Right lobe of liver (tissue), 4 donors: Measurements from ENCODE around the genes TMEM53, KIF2C, RPS8 and HECTD3.

DNA sequence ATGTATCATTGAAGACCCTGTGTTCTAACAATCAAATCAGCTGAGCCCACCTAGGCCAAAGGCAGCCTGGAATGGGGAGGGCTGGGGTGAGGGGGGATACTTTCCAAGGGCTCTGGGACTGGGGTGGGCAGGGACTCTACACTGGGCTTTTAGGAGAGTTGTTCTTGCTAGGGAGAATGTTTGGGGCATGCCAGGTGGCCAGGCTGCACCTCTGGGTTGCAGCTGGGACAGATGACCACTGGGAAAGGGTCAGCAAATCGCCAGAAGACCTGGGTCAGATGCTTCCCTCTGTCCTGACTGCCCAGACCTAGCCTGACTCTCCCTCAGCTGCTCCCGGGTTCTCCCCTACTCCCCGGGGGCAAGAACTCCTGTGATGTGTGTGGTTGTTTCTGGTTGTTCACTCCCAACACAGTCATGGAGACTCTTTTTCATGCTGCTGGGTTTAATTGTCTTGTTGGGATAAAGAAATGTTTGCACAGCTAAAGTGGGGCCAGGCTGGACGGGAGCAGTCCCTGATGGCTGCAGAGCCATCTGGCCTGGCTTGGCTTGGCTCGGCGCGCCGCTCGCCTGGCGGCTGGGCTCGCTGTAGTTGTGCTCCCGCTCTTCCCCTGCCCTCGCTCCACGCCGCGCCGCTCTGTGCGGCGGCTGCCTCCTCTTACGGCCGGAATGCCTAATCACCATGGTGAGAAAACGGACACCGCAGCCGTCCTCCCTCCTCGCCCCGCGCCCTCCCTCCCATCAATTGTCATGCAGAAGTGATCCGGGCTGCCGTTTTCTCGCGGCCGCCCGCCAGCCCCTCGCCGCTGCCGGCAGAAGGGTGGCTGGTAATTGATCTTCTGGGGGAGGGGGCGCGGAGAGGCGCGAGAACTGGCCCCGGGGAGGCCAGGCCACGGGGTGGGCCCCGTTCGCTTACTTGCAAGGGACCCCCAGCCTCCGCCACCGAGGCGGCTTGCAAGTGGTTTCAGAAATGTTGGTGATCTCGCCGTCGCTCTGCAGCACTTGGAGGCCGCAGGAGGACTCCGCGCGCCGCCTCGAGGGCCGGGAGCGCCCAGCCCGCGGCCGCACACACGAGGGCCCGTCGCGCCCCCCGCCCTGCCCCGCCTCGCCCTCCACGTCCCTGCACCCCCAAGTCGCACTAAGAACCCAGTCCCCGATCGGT is 12.2 kb downstream of the RNF220 start:
- PRO-cap, 4 experiments = no peak in any of the 4 experiments
- RAMPAGE, long total RNA, 2 experiments = no peak in any of the 2 experiments

DNA sequence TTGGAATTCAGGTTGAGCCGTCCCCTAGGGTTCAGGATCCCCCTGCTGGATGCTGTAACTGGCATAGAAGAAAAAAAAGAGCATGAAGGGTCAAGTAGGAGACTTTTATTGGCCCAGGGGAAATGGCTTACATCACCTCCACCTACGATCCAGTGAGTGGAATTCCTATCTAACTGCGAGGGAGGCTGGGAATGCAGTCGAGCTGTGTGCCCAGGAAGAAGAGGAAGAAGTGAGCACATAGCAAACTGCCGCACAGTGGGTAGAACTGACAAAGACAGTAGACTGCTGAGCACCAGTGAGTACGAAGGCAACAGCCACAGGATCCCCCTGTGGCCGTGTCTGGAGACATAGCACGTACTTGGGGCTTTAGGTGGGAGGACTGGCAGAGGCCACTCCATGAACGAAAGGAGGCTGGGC is 79.1 kb downstream of the RNF220 start:
- PRO-cap, 4 experiments = no peak in any of the 4 experiments
- RAMPAGE, long total RNA, 2 experiments = no peak in any of the 2 experiments

DNA sequence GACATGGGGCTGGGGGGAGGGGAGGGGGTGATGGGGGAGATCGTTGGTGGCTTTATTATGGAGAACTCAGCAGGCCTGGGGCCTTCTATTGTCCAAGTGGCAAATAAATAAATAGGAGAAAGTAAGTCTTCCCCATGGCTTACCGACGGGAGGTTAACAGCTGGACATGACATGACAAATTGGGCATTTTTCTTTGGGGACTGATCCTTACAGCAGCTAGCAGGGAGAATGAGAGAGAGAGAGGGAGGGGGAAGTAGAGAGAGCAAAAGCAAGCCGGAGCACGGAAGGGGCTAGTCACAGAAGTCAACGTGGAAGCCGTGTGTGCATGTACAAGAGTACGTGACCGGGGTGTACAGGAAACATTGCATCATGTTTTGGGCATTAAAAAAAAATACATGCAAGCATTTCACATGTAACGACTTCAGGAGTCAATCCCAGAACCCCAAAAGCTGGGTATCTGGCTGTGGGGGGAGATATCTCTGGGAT is 130.9 kb downstream of the TMEM53 start:
- PRO-cap, 4 experiments = no peak in any of the 4 experiments
- RAMPAGE, long total RNA, 2 experiments = no peak in any of the 2 experiments

- PRO-cap, 4 experiments = peak in 4 of 4 experiments; most common plus-strand start chr1:44674744 (in 4); most common minus-strand start chr1:44674080 (in 4)
- RAMPAGE, long total RNA, 2 experiments = start-site peak on the plus strand in 2 of 2 experiments, at chr1:44674741-44674773 at its widest, 32 to 89 reads per replicate; start-site peak on the minus strand in 2 of 2 experiments, at chr1:44674422-44674572 at its widest, 344 to 460 reads per replicate
Observed at GRCh38 chr1:44673979-44675022, at the start of gene TMEM53. TSS of gene TMEM53 (minus strand) at chr1:44674481.

DNA sequence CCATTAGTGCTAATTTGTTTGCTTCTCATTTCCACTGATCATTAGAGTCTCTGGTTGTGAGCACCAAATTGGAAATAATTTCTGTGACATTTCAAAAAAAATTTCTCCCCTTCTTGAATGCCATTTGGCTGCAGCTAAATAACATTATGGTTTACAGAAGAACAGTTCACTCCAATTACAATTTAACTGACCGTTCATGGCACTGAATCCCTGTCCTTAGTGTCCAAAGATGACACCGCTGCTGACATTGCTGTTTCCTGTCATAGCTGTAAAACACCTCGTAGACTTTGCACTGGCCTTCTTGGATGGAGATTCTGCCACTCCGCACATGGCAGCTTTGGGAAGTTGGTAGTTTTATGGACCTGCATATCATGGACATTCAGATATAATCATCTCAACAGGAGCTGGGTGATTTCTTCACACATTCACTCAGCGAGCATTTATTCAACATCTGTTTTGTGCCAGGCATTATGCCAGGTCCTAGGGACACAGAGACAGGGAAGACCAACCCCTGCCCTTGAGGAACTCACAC is 4.9 kb downstream of the ARMH1 start:
- PRO-cap, 4 experiments = peak in 4 of 4 experiments; most common plus-strand start position 298 of the sequence (in 4); most common minus-strand start position 188 of the sequence (in 2)
- RAMPAGE, long total RNA, 2 experiments = no peak in any of the 2 experiments

DNA sequence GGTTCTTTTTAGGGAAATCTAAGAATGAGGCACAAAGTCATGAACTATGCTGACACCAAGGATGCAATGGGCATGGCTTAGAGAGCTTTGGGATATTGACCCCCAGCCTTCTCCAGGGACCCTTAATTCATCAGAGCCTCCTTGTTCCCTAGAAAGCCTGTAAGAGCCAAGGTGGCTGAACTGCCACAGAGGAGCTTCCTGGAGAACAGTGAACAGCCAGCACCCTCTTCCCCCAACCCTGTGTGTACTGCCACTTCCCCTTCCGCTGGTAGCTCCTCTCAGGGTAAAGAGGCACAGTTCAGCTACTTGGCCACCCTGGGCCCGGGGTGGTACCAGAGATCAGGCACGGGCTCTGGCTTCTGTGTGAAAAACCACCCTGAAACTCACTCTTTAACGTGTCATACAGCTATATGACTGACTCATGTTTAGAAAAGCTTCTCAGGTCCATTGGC is 22.2 kb downstream of the ARMH1 start:
- PRO-cap, 4 experiments = no peak in any of the 4 experiments
- RAMPAGE, long total RNA, 2 experiments = no peak in any of the 2 experiments

GRCh38 chr1:44739327-44740612 is at the start of gene KIF2C:
TSS of gene KIF2C (plus strand) at chr1:44739837.
- PRO-cap, 4 experiments = peak in 4 of 4 experiments; most common plus-strand start chr1:44739837 (in 1); most common minus-strand start chr1:44739667 (in 3)
- RAMPAGE, long total RNA, 2 experiments = start-site peak on the plus strand in 2 of 2 experiments, at chr1:44739824-44739920 at its widest, 22 to 36 reads per replicate

DNA sequence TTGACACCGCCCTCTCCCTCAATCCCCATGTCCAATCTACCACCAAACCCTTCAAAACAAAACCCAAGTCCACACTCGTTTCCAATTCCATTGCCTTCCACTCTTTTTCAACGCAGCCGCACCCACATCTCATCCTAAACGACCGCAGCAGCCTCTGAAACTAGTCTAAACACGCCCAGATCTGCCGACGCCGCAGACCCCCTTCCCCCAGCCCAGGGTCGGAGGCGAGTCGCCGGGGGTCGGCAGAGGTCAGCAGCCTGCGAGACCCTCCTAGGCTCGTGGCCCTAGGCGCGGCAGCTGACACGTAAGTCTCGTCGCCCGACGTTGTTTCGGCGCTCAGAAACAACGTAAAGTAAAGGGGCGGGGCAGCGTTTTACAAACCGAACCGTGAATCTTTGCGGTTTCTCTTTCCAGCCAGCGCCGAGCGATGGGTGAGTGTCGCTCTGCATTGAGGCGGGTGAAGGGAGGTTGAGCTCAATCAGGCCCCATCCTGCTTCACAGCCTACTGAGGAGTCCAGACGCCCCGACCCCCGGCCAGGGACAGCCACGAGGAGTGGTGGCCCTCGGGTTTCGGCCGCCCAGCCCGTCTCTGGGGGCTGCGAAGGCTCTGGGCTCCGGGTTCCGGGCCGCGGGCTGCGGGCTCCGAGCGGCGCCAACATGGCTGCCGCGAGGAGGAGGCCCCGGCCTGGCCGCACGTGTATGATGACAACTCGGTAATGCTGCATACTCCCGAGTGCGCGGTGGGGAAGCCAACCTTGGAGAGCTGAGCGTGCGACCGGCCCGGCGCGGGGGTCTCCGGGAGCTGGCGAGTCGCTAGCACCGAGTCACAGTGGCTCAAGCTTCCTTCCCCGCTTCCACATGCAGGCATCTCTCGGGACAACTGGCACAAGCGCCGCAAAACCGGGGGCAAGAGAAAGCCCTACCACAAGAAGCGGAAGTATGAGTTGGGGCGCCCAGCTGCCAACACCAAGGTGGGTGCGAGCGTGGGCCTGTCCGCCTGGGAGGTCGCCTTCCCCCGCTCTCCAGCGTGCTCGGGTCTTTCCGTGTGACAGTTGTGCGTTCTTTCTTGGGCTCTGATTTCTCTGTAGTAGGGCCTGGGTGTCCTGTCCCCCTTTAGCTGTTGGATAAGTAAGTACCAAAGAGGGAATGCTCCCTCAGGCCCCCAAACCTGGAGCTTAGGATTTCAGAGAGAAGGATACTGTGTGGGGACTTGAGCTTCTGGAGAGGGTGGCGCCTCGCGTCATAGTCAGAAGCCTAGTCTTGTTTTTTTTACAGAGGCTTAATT is at the start of gene RPS8:
TSS of gene RPS8 (plus strand) at position 371 of the 1,285 bp plus-strand sequence.
- PRO-cap, 4 experiments = peak in 4 of 4 experiments; most common plus-strand start position 405 of the sequence (in 2); most common minus-strand start position 271 of the sequence (in 2)
- RAMPAGE, long total RNA, 2 experiments = start-site peak on the plus strand in 2 of 2 experiments, centred at positions 410 to 411 of the sequence, 7,314 to 11,884 reads per replicate; start-site peak on the minus strand in 1 of 2 experiments, centred at position 303 of the sequence, 17 reads per replicate

GRCh38 chr1:44799633-44800243 is 439 bp upstream of the PLK3 start:
- PRO-cap, 4 experiments = peak in 4 of 4 experiments; most common plus-strand start chr1:44799938 (in 2); most common minus-strand start chr1:44800159 (in 4)
- RAMPAGE, long total RNA, 2 experiments = no peak in any of the 2 experiments

- PRO-cap, 4 experiments = no peak in any of the 4 experiments
- RAMPAGE, long total RNA, 2 experiments = no peak in any of the 2 experiments
Observed at GRCh38 chr1:44803434-44804366, 3.5 kb downstream of the DYNLT4 start.

DNA sequence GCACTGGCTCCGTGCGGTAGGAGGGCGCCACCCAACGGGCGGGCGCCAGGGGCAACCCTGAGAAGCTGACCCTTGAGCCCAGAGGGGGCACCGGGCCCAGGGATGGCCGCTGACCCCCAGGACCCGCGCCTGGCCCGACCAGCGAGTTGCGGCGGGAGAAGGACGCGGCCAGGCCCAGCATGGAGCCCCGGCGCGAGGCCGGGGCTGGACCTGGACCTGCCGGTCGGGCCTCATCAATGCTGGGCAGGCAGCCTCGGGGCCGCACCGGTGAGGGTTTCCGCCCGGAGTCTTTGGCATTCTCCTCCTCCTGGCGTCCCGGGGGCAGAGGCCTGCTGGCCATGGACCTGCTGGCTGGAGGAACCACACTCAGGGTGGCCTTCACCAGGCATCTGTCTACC is 823 bp downstream of the DYNLT4 start:
- PRO-cap, 4 experiments = no peak in any of the 4 experiments
- RAMPAGE, long total RNA, 2 experiments = no peak in any of the 2 experiments

- PRO-cap, 4 experiments = peak in 4 of 4 experiments; most common plus-strand start chr1:45011435 (in 1); most common minus-strand start chr1:45011305 (in 4)
- RAMPAGE, long total RNA, 2 experiments = no peak in any of the 2 experiments
Observed at GRCh38 chr1:45011115-45011800, at the start of gene HECTD3. TSS of gene HECTD3 (minus strand) at chr1:45011324.

- PRO-cap, 4 experiments = no peak in any of the 4 experiments
- RAMPAGE, long total RNA, 2 experiments = no peak in any of the 2 experiments
Observed at GRCh38 chr1:45297494-45298002, 29.1 kb upstream of the HPDL start.

- PRO-cap, 4 experiments = no peak in any of the 4 experiments
- RAMPAGE, long total RNA, 2 experiments = no peak in any of the 2 experiments
Observed at GRCh38 chr1:45348725-45349205, 8.8 kb downstream of the TOE1 start.

GRCh38 chr1:45398802-45399015 is 58.7 kb downstream of the TOE1 start:
- PRO-cap, 4 experiments = peak in 1 of 4 experiments; most common plus-strand start chr1:45398884 (in 1)
- RAMPAGE, long total RNA, 2 experiments = no peak in any of the 2 experiments

GRCh38 chr1:45489981-45490615 is 865 bp downstream of the TESK2 start:
- PRO-cap, 4 experiments = no peak in any of the 4 experiments
- RAMPAGE, long total RNA, 2 experiments = no peak in any of the 2 experiments

DNA sequence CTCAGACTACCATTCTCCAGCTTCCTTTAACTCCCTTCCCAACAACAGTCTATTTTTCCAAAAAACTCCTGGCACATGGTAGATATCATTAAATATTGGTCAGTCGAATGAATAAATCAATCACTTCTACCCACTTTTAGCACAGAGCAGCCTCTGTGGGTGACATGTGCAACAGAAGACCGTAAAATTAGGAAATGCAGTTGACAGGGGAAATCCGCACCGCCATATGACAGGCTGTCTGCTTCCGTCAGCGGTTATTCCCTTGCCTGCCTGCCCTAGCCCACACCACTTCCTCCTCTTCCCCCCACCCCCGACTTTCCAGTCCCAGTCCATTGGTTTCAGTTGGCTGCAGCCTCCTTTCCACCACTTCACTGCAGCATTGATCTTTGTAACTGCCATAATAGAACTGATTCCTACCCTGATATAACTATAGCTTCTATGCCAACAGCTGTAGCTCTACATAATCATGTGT is 6.8 kb upstream of the AKR1A1 start:
- PRO-cap, 4 experiments = peak in 2 of 4 experiments; most common plus-strand start position 253 of the sequence (in 2); most common minus-strand start position 180 of the sequence (in 1)
- RAMPAGE, long total RNA, 2 experiments = no peak in any of the 2 experiments

- PRO-cap, 4 experiments = peak in 4 of 4 experiments; most common plus-strand start chr1:45584783 (in 4); most common minus-strand start chr1:45584577 (in 2)
- RAMPAGE, long total RNA, 2 experiments = no peak in any of the 2 experiments
Observed at GRCh38 chr1:45584222-45585441, 791 bp downstream of the NASP start.

GRCh38 chr1:45693901-45694893 is 6.2 kb downstream of the TMEM69 start:
- PRO-cap, 4 experiments = no peak in any of the 4 experiments
- RAMPAGE, long total RNA, 2 experiments = no peak in any of the 2 experiments

GRCh38 chr1:45802527-45803240 is 728 bp upstream of the MAST2 start:
- PRO-cap, 4 experiments = peak in 2 of 4 experiments; most common plus-strand start chr1:45803046 (in 1); most common minus-strand start chr1:45802901 (in 2)
- RAMPAGE, long total RNA, 2 experiments = no peak in any of the 2 experiments